Breast (tissue), 4 donors: ENCODE results near the gene FOXD4L6.

- PRO-cap, 3 experiments = no peak in any of the 3 experiments
- RRBS = no CpG with 5 or more reads among the region's 2 CpGs
Measured at GRCh38 chr9:37197146-37197552, 76.8 kb downstream of the ZCCHC7 start.

GRCh38 chr9:37219362-37220107 lies 99.2 kb downstream of the ZCCHC7 start:
- PRO-cap, 3 experiments = no peak in any of the 3 experiments
- RRBS = no CpG with 5 or more reads among the region's 3 CpGs

DNA sequence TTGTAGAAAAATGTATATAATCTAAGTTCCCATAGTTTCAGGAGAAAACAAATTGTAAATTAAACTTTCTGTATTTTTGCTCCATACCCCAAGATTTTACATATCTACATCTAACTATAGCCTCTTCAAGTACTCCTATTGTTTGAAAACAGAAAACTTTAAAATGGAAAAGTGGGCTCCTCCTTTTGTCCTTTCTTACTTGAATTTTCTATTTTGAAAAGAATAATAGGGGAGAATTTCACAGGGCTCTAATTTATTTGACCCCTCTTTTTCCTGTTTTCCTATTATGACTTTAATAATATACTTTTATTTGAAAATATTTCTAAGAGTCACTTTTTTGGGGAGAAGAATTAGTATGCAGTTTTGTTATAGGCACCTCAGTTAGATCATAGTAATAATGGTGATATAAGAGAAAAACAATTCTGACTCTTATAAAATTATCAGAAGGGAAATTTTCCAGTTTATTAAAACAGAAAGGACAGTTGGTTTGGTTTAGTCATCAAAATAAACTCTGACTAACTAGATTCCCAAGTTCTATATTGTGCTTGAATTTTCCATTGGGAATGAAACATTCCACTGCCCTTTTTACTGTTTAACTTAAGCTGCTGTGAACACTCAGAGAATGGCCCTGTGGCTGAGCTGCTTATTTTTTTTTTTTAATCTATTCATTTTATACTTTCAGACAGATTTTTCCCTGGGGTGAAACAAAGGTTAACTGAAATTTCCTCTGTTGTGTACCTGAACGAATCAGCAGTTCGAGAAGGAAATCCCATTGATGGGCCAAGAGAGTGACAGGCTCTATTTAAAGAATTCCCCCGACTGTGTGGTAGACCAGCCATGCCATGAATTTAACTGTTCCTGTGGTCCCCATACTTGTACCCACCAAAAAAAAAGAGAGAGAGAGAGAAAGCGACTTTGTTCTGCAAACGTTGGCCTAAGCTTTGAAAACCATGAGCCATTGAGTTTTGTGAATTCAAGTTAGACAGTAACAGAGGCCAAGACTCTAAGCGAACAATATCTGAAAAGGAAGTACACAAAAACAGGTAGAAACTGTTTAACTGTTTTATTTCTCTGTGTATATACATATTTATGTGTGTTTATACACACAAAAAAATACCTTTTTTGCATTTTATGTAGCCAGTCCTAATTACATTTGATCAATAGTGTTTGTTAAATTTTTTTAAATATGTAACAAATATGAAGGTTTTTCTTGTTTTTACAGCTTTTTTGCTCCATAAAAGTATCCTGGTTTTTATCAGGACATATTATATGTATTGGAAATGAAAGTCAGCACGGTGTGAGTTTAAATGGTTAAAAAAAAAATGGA lies 138.7 kb upstream of the GRHPR start:
- PRO-cap, 3 experiments = no peak in any of the 3 experiments
- RRBS = no CpG with 5 or more reads among the region's 7 CpGs

DNA sequence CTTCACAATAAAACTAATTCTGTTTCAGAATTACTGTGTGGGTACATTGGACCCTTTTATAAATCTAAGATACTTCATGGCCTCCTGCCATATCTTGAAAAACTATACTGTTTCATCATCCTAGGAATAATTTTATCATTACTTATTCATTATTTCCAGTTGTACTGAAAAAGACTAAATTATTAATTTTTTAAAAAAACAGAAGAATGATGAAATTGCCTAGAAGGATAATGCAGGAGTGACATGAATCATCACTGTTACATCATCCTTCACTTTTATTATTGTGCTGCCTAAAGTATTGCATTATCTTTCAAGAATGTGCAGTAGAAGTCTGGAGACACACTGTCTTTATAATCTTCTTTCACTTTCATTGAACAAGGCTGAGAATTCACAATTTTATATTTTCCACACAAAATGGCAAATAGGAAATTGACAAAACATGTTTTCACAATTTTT lies 131.7 kb upstream of the GRHPR start:
- PRO-cap, 3 experiments = no peak in any of the 3 experiments

- PRO-cap, 3 experiments = no peak in any of the 3 experiments
- RRBS = no CpG with 5 or more reads among the region's 8 CpGs
Measured at GRCh38 chr9:37374678-37375379, 47.7 kb upstream of the GRHPR start.

GRCh38 chr9:37438073-37438651 lies 15.7 kb downstream of the GRHPR start:
- PRO-cap, 3 experiments = no peak in any of the 3 experiments
- RRBS = no CpG with 5 or more reads among the region's 5 CpGs

DNA sequence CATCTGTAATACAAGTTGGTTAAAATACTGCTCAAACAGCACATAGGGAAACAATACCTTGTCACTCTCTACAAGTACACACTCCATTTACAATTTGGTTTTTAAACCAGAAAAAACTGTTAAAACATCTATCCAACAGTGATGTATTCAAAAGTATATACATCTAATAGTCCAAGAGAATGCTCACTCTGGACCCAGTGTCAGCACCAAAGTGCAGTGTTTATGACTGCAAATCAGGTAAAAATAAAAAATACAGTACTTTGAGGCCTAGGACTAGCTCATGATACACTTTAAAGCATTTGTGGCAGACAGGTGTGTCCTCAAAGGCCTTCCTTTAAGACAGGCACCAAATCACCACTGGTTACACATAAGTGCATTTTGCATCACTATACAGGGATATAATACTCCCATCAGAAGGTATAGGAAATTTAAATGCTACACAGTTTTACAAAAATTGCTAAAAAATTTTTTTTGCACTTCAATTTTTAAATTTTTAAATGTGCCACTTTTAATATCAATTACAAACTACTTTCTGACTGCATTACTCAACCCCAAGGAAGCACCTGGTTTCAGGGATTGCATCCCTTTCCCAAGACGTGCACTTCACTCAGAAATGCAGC lies 17.4 kb downstream of the GRHPR start:
- PRO-cap, 3 experiments = no peak in any of the 3 experiments
- RRBS = no CpG with 5 or more reads among the region's 1 CpG

- PRO-cap, 3 experiments = no peak in any of the 3 experiments
- RRBS = no CpG with 5 or more reads among the region's 6 CpGs
Measured at GRCh38 chr9:37827963-37828654, 27.5 kb downstream of the DCAF10 start.

- PRO-cap, 3 experiments = no peak in any of the 3 experiments
- RRBS = no CpG with 5 or more reads among the region's 8 CpGs
Measured at GRCh38 chr9:37913500-37914114, 9.7 kb upstream of the SLC25A51 start.

- PRO-cap, 3 experiments = no peak in any of the 3 experiments
- RRBS = no CpG with 5 or more reads among the region's 5 CpGs
Measured at GRCh38 chr9:37936729-37937352, 32.9 kb upstream of the SLC25A51 start.

DNA sequence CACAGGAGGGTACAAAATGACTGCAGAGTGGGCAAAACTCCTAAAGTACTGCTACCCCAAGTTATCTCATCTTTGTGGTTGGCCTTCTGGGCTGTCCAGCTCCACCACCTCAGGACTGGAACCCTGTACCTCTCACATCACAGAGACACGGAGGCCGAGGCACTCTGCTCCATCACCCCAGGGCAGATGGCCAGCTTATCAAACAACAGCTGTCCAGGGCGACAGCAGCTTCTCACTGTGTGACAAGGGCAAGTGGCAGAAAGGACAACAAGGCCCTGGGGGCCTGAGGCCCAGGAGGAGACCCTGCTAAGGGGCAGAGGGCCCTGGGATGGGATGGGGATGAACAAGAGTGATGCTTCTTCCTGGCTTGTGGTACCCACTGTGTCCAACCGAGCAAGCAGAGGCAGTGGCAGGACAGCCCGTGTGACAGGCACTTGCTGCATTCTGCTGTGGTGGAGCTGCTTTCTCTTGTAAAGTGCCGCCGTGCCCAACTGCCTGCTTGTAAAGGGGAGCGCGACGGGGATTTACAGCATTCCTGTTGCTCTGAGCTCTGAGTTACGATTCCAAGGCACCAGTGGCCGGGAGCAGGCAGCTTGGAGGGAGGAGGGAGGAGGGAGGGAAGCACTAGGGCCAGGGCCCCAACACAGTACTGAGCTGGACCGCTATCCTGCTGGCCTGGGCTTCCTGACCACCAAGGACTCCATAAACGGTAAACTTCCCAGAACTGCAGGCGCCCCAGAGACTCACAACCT lies 71.2 kb downstream of the SHB start:
- PRO-cap, 3 experiments = no peak in any of the 3 experiments
- RRBS = no CpG with 5 or more reads among the region's 15 CpGs

DNA sequence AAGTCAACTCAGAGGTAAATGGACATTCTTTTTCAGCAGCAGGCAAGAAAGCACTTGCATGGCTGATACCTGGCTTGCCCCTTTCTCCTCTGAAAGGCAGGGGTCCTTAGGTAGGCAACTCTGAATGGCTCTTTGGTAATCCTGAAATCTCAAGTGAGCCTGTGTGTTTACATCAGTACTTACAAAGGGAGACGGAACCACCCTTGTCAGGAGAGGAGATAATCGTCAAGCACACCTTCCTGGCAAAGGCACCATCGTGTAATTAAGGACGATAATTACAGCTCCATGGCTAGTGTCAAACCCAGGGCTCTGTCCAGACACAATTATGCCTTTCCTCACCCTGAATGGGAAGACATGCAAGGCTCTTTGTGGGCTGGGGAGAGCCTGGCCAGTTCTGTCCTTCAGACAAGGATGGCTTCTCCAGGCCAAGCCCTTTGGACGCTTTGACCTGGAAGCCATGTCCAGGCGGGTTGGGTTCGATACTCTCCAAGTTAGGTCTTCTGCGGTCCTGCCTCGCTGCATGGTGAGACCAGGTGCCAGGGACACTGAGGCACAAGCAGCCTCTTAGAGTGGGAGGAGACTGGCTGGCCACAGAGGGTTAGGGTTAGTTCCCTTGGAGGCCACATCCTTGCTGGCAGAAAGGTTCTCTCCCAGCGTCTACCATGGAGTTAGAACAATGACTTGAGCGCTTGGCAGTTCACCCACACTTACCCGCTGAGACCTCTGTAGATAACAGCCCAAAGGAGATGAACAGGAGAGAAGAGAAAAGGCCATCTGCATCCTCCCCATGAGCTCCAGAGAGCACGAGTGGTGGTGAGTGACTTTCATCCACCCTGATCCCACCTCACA lies 67.7 kb downstream of the SHB start:
- PRO-cap, 3 experiments = no peak in any of the 3 experiments
- RRBS = no CpG with 5 or more reads among the region's 13 CpGs

- PRO-cap, 3 experiments = no peak in any of the 3 experiments
- RRBS = no CpG with 5 or more reads among the region's 24 CpGs
Measured at GRCh38 chr9:38058640-38059988, 9.9 kb downstream of the SHB start.

- PRO-cap, 3 experiments = no peak in any of the 3 experiments
- RRBS = no CpG with 5 or more reads among the region's 5 CpGs
Measured at GRCh38 chr9:38074229-38074769, 5.3 kb upstream of the SHB start.

DNA sequence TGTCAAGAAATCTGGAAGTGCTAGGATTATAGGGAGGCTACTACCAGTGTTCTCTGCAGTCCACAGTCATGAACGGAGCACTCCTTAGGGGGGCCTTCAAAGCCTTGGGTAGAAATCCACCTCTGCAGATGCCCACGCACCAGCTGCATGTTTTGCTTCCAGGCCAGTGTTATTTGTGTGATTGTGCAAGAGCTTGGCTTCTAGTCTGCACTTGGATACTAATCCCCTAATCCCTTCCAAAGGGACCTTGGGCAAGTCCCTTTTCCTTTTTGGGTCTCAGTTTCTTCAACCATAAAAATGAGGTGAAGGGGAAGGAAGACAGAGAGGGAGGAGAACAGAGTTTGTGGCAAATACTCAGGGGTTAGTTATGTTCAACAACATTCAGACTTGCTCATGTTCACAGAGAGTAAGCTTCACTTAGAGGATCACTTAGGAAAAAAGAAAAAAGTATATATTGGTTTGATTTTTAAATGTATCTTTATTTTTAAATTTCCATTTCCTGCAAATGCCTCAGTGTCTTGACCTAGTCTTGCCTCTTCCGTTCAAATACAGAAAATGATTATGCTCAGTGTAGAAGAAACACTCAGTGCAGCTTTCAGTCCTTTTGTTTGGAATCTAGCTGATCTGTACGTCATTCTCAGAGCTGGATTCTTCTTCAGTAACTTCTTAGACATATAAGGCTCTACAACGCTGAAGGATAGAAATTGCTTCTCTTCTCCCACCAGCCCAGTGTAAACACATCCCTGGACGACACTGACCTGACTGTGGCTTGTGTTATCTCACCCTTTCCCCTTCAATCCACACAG lies 3.4 kb upstream of the ALDH1B1 start:
- PRO-cap, 3 experiments = peak in 1 of 3 experiments; most common plus-strand start position 729 of the sequence (in 1); most common minus-strand start position 542 of the sequence (in 1)
- RRBS = no CpG with 5 or more reads among the region's 6 CpGs

- PRO-cap, 3 experiments = no peak in any of the 3 experiments
- RRBS = no CpG with 5 or more reads among the region's 30 CpGs
Measured at GRCh38 chr9:39791204-39791678, 435.8 kb downstream of the SPATA31A1 start.

- PRO-cap, 3 experiments = no peak in any of the 3 experiments
- RRBS = no CpG with 5 or more reads among the region's 110 CpGs
Measured at GRCh38 chr9:40105602-40106957, 750.6 kb downstream of the SPATA31A1 start.

- PRO-cap, 3 experiments = no peak in any of the 3 experiments
- RRBS = no CpG with 5 or more reads among the region's 15 CpGs
Measured at GRCh38 chr9:40578904-40579497, 549.5 kb downstream of the FOXD4L6 start.

DNA sequence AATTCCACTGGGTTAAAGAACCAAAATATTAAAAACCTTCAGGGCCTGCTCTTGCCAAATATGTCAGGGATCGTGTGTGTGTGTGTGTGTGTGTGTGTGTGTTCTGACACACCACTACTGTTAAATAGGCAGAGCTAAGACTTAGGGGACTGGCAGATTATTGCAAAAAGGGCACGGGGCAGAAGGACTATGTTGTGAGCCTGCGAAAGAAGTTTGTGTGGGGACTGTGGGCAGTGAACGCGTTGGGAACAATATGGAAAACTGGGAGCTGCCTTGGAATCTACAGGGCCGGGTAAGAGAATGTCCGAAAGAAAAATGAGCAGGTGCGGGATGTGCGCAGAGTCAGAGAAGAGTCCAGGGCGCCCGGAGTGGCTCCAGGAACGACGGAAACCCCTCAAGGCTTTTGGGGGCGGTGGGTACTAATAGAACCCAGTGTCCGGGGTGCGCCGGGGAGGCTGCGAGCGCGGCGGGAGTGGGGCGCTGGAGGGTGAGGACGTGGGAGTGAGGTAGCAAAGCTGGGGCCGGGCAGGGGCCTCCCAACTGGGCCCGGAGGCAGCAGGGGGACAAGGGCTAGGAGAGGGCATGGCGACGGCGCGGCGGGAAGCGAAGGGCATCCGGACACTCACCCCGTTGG lies 54.8 kb downstream of the FOXD4L6 start:
- PRO-cap, 3 experiments = no peak in any of the 3 experiments
- RRBS = no CpG with 5 or more reads among the region's 33 CpGs

GRCh38 chr9:41128546-41128943 lies at the start of gene FOXD4L6:
TSS of gene FOXD4L6 (minus strand) at chr9:41128681.
- PRO-cap, 3 experiments = no peak in any of the 3 experiments
- RRBS = no CpG with 5 or more reads among the region's 15 CpGs